Frontal cortex (tissue), 2 donors: ENCODE measurements around a stretch of chr6.

- RAMPAGE, long total RNA: no peak
Measured at GRCh38 chr6:156778519-156779097, 1.4 kb downstream of the ARID1B start.

- RAMPAGE, long total RNA: no peak
Measured at GRCh38 chr6:156839551-156840148, 62.5 kb downstream of the ARID1B start.

GRCh38 chr6:156846855-156847671 lies 69.9 kb downstream of the ARID1B start:
- RAMPAGE, long total RNA: no peak

DNA sequence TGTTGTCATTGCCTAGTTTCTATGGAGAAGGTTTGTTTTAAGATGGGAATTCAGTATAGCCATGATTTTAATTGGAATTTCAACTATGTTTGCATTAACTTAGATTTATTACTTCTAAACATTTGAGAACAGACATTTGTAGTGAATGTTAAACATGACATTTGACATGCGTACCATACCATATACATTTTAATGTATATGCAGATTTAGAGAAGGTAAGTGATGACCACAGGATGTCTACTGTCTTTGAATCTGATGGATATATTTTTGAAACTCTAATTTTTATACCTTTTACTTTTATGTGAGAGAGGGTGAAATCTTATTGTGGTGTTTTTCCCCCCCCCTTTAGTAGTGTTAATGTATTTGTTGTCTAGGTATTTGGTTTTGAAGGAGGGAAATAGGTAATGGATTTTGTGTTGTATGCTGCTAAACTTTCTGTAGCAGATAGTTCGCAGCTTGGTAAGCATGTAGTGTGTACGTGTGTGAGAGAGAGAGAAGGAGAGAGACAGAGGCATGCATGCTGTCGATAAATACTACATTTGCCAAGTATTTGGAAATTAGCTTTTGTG lies 159.6 kb downstream of the ARID1B start:
- RAMPAGE, long total RNA: no peak

DNA sequence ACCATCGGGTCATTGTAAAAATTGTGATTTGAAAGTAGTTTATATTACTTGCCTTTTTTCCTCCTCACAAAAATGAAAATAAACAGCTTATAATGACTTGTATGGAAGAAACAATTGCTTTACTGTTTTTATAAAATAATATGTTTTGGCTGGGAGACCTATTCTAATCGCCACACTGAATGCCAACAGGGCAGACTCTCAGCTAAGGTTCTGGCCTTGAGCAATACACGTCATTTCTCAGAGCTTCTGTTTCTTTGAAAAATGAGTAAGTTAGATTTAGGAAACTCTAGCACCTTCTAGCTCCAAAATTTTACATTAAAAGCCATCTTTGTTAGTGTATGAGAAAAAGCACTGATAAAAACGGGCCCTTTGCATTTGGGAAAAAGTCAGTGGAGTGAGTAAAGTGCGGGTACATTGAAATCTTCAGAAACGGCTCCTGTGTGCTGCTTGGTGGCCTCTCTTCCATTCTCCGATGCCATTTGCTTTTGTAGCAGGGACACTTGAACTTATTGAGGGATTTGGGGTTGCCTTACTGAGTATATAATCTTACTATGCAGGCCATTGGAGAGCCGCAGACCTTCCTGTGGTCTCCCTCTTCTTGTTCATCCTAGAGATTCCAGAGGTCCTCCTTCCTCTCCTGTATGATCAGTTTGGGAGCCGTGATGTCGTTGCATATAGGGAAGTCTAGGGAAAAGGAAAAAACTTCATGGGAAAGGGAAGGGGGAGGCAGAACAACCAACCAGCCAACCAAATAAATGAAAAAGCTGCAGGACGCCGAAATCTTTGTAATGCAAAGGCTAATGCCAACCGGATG lies 166.8 kb downstream of the ARID1B start:
- RAMPAGE, long total RNA: no peak

DNA sequence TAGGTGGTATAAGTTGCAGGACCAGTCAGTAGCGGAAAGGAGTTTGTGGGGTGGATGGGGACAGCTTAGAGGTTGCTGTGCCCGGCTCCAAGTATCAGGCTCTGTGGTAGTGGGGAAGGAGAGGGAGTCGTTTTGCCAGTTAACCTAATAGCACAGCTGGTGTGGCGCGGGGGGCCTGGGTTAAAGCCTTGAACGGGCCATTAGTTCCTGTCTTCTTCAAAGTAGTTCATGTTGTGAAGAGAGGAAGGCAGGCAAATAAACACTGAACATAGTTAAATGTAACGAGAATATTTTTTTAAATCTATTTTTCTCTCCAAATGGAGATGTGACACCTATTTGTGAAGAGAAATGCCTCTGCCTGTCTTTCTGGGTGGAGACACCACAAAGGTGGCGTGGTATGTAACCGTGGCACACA lies 203.0 kb downstream of the TMEM242 start:
- RAMPAGE, long total RNA: no peak

GRCh38 chr6:157206024-157206983 lies 117.0 kb downstream of the TMEM242 start:
- RAMPAGE, long total RNA: no peak

DNA sequence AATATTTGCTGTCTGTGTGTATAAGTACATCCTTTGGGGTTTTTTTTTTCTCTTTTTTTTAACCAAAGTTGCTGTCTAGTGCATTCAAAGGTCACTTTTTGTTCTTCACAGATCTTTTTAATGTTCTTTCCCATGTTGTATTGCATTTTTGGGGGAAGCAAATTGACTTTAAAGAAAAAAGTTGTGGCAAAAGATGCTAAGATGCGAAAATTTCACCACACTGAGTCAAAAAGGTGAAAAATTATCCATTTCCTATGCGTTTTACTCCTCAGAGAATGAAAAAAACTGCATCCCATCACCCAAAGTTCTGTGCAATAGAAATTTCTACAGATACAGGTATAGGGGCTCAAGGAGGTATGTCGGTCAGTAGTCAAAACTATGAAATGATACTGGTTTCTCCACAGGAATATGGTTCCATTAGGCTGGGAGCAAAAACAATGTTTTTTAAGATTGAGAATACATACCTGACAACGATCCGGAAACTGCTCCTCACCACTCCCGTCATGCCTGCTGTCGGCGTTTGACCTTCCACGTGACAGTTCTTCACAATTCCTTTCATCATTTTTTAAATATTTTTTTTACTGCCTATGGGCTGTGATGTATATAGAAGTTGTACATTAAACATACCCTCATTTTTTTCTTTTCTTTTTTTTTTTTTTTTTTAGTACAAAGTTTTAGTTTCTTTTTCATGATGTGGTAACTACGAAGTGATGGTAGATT lies 115.1 kb downstream of the TMEM242 start:
- RAMPAGE, long total RNA: no peak

DNA sequence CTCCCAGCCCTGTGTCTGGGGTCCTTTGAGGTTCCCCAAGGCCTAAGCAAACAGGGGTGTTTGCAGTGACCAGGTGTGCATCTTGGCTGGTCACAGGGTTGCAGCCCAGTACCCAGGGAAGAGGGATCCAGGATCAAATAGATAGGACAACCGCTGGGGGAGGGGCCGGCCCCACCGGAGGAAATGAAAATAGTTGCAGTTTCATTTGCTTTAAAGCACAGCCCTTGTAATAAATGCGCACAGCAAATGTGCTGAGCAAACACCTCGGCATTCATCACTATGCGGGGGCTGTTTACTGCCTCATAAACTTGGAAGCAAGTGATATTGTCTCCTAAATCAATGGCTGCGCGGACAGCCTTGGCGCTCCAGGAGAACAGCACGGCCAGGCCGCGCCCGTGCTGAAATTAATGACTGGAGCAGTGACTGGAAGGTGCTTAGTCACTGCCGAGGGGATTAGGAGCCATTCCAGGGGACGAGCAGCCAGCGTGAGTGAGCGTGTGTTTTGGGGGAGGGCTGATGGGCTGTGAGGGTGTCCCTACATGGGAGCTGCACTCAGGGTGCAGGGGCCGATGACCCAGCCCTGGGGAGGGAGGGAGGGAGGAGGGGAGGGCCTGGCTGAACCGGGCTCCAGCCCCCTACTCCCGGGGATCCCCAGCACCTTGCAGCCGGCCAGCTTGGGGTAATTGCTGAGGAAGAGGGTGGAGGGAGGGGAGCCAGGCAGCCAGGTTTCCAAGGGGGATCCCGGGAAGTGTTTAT lies 82.8 kb downstream of the TMEM242 start:
- RAMPAGE, long total RNA: no peak

DNA sequence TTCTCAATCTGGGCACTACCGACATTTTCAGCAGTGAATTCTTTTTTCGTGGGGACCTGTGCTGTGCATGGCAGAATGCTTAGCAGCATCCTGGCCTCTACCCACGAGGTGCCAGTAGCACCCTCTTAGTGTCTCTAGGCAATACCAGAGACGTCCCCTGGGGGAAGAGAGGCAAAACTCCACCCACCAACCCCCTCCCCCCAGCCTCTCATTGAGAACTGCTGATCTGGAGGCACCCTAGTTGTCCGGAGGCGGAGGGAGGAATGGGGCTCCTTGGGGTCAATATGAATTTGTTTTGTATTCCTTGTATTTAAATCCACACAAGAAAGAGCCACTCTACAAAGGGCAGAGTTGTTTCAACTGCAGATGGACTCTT lies 50.1 kb downstream of the TMEM242 start:
- RAMPAGE, long total RNA: no peak

DNA sequence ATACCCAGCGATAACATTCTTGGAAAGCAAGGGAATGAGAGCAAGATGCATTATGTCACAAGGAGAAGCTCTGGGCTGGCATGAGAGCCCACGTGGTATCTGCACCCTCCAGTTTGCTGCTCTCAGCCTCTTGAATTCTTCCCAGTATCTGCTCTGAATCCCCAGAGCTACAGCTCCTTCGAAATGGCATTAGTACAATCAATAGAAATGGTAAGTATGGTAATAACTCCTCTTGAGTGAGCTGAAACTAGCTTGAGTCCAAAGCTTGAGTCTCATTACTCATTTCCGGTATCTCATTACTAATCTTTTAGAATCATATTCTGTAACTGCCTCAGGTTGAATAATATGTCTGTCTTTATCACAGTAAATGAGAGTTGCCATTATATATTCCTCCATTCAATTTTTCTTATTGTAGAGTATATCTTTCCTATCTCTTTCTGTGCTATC lies 4.9 kb upstream of the TMEM242 start:
- RAMPAGE, long total RNA: no peak

DNA sequence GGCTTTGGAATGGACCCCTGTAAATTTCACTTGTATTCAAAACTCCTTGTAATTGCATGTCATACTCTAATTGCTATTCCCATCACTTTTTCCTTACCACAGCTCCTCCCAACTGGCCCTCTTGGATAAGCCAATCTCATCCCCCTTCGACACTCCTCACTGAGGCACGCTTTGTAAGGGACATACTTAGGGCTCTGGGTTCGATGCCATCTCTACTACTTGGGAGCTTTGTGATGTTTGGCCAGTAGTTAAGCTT lies 1.4 kb upstream of the ZDHHC14 start:
- RAMPAGE, long total RNA: no peak

- RAMPAGE, long total RNA: no peak
Measured at GRCh38 chr6:157717572-157717936, 105.5 kb upstream of the SNX9 start.

GRCh38 chr6:157780030-157780229 lies 43.1 kb upstream of the SNX9 start:
- RAMPAGE, long total RNA: no peak

DNA sequence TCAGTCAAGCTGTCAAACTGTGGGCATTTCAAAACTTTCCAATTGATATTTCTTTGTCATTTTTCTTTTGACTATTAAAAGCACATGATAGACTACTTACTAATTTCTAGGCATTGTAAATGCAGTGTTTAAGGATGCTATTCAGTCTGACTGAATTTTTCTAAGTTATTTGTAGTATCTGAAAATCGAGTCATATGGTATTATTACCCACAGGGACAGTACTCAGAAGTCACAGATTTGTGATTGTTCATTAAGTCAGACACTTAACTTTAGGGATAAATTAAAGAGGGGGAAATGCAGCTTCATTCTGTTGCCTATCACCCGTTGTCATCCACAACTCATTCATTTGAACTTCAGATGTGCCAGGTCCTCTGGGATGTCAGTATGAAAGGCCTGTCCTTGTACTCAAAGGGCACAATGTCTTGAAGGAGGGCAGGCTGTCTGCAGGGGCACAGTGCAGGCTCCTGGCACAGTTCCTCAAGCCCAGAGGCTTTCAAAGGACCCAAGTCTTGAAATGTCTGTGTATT lies 9.0 kb downstream of the SNX9 start:
- RAMPAGE, long total RNA: no peak

DNA sequence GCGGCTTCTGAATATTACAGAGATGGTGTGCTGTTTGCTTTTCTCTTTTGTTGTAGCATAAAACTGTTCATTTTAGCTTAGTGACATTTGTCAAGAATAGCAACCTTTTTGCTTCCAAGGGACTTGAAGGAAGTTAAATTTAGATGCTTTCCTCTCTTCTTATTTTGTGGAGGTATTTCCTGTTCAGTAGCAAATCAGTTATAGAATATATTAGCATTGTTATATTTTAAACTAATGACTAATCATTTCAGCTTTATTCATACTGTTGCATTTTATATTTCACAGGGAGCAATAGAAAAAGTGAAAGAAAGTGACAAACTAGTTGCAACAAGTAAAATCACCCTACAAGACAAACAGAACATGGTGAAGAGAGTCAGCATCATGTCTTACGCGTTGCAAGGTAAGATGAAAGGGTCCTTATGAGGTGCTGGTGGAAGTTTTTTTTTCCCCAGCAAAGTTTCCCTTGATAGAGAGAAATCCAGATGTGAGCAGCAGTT lies 43.3 kb upstream of the SYNJ2 start:
- RAMPAGE, long total RNA: no peak

DNA sequence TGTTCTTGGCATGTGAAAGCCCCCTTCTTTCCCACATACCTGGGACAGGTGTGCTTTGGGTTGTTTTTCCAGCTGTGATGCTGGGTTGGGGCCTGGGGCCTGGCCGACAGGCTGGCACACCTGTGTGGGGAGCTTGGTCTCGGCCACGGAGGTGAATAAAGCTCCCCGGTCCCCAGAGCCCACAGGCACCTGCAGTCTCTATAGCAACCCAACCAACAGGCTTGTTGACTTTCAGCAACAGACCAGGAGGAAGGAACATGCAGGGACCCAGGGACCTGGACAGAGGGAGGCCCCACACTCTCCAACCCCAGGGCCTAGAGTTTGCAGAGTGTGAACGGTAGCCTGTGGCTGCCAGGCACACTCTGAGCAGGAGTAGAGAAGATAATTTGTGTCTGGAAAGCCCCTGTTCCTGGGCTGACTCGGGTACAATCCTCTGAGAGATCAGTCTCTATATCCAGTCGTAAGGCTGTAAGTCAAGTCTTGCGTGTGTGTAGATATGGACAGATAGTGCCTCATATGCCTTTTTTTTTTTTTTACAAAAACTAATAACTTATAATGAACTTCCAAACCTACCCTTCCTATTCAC lies 14.6 kb upstream of the SYNJ2 start:
- RAMPAGE, long total RNA: no peak

- RAMPAGE, long total RNA: no peak
Measured at GRCh38 chr6:158056959-158058148, 75.7 kb downstream of the SYNJ2 start.

DNA sequence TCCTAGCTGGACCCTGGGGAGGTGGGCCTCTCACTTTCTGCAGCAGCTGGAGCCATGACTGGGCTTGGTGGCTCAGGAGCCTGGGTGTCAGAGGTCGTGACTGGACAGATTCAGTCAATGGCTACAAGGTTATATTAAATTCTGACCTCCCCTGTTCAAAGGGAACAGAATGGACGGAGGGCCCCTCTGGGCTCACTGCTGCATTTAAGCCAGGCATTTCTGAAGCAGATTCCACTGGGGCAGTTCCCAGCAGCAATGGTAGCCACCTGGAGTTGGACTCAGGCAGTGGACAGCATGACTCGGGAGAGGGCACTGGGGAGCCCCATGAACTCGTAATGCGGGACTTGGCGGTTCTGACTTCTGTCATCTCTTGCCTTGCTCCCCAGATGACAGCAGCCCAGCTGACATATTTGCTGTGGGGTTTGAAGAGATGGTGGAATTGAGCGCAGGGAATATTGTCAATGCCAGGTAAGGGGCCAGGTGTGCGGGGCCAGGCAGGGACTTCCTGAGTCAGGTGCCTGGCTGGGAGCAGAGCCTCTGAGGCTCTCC lies 86.7 kb downstream of the SYNJ2 start:
- RAMPAGE, long total RNA: no peak

GRCh38 chr6:158069603-158070550 lies 88.2 kb downstream of the SYNJ2 start:
- RAMPAGE, long total RNA: no peak